Ascending aorta (tissue), 1 donor: ENCODE measurements around the gene HAPLN1.

- PRO-cap = no peak
Observed at GRCh38 chr5:82347119-82348037, 69.2 kb upstream of the RPS23 start.

GRCh38 chr5:82365502-82366310, 87.6 kb upstream of the RPS23 start:
- PRO-cap = no peak

DNA sequence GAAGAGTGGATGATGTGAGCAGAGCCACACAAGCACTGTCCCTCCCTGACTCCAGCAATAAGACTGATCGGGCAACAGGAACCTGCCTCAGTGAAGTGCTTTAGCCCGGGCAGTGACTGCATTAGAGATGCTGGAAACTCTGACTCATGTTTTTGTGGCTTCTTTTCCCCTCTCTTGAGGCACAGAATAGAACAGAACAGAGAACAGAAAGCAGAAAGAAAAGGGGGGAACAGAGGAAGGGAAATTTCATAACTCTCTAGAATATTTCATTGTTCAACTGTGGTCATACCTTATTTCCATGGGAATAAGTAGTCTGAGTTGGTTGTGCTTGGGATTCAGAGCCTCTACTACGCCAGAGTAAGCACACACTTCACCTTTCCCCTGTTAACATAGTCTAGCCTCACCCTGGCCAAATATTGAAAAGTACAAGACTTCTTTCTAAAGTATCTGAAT, 164.8 kb upstream of the VCAN start:
- PRO-cap = bidirectional peak, plus-strand start at position 213 of the sequence, minus-strand start at position 59 of the sequence

DNA sequence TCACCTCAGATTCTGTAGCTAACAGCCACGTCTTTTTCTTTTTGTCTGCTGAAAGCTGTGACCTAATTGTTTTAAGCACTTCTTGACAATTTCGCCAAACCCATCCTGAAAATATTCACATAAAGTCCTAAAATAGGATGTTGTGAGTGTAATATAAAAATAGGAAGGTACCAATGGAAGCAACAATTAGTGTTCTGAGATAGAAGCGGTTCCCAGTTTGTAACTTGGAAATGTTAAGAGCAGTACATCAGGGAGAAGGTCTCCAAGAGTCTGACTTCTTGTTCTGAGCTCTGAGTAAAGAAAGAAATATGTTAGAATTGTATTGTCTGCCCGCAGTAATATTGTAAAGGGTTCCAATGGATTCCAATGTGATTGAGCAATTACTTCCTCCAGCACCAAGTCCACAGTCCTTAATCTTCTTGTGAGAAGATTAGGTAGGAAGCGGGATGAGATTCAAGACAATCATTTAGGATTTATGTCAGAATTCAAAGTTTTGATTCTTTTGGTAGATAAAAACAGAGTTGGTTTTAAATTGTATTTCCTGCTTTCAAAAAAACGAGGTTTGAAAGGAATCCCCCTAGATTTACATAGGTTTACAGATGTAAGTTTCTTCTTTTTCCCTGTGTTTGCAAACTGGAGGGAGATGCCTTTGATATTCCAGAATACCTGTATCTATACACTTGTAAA, 4.0 kb downstream of the VCAN start:
- PRO-cap = no peak

- PRO-cap = no peak
Observed at GRCh38 chr5:83562084-83562705, 90.7 kb downstream of the VCAN start.

DNA sequence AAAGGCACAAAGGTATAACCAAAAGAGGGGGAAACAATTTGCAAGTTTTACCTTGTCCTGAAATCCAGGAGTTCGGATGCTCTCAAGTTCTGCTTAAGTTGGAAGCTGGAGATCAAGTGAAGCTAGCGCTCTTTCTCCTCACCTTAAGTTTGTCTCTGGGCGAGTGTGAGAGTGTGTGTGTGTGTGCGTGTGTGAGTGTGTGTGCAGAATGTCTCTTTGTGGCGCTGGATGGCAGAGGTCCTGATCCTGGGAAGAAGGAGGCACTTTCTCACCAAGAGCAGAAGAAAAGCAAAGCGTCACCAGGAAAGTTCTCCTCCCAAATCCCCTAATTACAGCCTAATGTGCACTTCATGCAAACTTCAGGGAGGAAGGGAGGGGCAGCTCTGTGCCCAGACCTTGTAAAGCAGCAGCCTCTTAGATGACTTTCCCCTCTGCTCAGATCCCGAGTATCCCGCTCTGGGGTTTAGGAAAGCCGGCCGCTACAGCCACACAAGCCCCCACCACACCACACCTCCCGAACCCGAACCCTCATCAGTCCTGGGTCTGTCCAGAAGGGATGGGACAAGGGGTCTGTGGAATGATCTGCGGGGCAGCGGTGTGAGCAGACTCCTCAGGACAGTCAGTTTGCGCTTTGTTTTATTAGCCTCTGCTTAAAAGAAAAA, at the start of gene HAPLN1:
TSS of gene HAPLN1 (minus strand) at position 118 of the 662 bp plus-strand sequence.
- PRO-cap = unidirectional peak, minus-strand start at position 151 of the sequence

- PRO-cap = no peak
Observed at GRCh38 chr5:84315545-84315829, 69.2 kb downstream of the EDIL3 start.

DNA sequence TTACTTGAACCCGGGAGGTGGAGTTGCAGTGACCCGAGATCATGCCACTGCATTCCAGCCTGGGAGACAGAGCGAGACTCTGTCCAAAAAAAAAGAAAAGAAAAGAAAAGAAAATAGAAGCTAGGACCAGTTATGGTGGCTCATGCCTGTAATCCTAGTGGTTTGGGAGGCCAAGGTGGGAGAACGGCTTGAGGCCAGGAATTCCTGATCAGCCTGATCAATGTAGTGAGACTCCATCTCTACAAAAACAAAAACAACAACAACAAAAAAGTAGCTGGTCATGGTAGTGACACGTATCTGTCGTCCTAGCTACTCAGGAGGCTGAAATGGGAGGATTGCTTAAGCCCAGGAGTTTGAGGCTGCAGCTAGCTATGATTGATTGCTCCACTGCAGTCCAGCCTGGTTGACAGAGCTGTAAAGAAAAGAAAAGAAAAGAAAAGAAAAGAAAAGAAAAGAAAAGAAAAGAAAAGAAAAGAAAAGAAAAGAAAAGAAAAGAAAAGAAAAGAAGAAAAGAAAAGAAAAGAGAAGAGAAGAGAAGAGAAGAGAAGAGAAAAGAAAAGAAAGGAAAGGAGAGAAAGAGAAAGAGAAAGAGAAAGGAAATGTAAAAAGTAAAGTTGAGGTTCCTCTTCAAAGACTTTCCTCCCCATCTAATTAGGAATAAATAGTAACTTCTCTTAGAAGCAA, 154.4 kb upstream of the EDIL3 start:
- PRO-cap = no peak

DNA sequence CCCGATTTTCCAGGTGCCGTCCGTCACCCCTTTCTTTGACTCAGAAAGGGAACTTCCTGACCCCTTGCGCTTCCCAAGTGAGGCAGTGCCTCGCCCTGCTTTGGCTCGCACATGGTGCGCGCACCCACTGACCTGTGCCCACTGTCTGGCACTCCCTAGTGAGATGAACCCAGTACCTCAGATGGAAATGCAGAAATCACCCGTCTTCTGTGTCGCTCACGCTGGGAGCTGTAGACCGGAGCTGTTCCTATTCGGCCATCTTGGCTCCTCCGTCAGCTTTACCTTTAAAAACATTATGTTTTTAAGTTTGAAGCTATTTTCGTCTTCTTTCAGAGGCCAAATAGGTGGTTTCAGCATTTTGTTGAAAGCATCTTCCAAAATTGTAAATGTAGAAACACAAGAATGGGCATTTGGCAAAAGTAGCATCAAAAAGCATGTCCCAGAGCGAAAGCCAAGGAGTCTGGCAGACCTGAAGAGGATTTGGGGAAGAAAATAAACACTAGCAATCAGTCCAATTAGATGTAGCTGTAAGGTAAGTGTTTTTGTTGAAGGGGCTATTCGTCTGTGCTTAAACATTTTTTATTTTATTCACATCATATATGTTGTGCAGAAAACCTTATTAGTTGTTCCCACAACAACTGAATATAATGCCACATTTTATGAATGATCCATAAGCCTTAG, 954.2 kb upstream of the COX7C start:
- PRO-cap = no peak

DNA sequence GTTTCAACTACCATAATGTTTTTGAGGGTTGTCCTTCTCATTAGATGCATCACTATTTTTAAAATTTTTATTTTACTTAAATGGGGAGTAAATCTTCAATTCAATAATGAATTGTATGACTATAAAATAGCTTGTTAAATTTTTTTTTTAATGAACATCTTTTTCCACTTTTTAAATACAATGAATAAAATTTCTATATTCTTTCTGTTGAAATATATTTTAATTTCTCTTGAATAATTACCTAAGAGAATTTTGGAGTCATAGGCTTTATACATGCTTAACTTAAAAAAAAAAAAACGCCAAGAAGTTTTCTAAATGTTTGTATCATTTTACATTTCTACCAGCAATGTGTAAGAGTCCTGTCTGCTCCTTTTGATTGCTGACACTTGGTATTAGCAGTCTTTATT, 642.6 kb upstream of the COX7C start:
- PRO-cap = no peak

- PRO-cap = no peak
Observed at GRCh38 chr5:86679567-86680085, 61.9 kb downstream of the COX7C start.

- PRO-cap = no peak
Observed at GRCh38 chr5:87120358-87120932, 147.2 kb upstream of the RASA1 start.

DNA sequence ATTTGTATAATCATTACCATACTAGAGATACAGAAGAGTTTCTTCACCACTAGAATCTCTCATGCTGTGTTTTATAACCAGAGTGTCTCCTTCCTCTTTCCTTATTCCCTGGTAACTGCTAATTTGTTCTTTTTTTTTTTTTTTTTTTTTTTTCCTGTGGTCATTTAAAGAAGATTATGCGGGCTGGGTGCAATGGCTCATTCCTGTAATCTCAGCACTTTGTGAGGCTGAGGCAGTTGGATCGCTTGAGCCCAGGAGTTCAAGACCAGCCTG, 11.0 kb downstream of the RASA1 start:
- PRO-cap = no peak

- PRO-cap = no peak
Observed at GRCh38 chr5:87305170-87306124, 37.8 kb downstream of the RASA1 start.

DNA sequence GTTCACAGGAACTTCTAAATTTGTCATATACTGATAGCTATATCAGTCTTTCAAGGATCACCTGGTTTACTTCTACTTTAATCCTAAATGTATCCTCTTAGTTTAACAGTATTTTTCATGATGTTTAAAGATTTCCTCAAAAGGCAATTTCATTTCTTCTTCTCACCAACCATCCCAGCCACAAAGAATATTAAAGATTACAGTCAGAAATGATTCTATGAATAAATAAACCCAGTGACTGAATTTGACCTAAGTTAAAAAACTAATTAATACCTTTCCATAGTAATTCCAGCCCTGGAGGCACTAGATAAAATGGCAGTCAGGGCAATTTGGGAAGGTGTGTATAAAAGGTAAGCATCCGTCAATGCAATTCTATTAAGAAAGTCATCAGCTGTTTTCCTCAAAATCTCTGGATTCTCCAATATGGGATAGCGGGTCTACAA, 8.1 kb downstream of the CCNH start:
- PRO-cap = no peak

- PRO-cap = no peak
Observed at GRCh38 chr5:88144116-88144776, 124.4 kb downstream of the TMEM161B start.

- PRO-cap = bidirectional peak, plus-strand start at chr5:88673435, minus-strand start at chr5:88673318
Observed at GRCh38 chr5:88673187-88673851, 209.7 kb downstream of the MEF2C start.

DNA sequence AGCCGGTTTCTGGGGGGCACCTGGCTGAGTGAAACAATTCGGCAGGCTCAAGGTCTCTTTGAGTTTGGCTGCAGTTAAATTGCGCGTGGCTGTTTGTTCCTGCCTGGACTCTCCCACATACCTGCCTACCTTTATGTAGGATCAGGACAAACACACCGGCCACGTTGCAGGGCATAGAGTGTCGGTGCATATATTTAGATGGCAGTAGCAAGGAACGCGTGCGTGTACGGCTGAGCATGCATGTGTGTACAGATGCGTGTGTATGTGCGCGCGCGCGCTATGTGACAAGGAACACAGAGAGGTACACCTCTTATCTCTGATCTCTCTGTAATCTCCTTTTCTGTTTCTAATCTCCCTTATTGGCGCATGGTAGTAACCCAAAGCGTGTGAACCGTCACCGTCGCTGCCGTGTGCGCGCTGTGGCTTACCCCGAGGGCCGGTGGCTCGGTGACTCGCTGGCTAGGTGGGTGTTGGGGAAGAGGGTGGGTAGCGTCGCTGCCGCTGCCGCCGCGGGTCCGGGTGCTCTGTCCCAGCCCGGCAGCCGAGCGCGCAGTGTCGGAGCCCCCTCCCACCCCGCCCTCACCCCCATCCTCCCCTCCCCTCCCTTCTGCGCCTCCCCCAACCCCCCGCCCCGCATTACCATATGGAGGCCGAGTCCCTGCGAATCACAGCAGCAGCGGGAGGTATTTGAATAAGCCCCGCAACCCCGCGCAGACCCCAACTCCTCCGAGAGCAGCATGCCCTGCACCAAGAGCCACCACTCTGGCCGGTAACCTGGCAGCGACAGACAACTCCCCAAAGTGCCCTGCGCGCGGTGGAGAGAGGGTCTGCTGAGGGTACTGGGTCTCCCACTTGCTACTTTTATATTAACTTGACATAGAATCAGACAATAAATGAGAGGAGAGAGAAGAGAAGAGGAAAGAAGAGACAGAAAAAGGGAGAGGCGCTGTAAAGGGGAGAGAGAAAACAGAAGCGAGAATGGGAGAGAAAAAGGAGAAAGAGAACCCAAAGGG, 204.8 kb downstream of the MEF2C start:
- PRO-cap = no peak

- PRO-cap = no peak
Observed at GRCh38 chr5:88680042-88680853, 202.7 kb downstream of the MEF2C start.

DNA sequence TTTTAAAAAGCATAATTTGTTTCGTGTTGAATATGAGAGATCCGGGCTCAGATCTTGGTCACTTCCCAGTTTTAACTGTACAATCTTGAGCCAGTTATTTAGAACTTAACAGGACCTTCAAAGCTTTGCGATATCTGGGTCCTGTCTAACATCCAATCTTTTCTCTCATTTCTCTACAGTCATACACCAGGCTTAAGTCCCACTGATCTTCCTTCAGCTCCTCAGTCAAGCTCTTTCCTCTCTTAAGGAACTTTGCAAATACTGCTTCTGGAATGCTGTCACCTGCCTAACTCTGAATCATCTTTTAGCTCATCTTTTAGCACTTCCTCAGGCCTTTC, 63.7 kb downstream of the MEF2C start:
- PRO-cap = no peak